Fibroblast of the aortic adventitia (primary cell): Measurements from ENCODE around the genes NUPR1, NPIPB8, RABEP2 and NFATC2IP.

DNA sequence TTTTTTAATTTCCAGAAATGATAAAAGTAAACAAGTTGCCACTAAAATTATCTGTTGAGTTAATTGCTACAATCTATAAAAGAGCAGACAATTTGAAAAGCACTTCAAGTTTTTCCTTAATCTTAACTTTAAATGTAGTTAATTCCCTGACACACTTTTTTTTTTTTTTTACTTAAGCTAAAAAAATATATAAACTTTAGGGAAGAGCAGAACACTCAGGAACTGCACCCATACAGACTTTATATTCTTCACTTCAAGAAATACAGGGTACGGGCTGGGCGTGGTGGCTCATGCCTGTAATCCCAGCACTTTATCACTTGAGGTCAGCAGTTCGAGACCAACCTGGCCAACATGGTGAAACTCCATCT, 40.9 kb downstream of the XPO6 start:
- CAGE, long polyA plus RNA, result no peak

DNA sequence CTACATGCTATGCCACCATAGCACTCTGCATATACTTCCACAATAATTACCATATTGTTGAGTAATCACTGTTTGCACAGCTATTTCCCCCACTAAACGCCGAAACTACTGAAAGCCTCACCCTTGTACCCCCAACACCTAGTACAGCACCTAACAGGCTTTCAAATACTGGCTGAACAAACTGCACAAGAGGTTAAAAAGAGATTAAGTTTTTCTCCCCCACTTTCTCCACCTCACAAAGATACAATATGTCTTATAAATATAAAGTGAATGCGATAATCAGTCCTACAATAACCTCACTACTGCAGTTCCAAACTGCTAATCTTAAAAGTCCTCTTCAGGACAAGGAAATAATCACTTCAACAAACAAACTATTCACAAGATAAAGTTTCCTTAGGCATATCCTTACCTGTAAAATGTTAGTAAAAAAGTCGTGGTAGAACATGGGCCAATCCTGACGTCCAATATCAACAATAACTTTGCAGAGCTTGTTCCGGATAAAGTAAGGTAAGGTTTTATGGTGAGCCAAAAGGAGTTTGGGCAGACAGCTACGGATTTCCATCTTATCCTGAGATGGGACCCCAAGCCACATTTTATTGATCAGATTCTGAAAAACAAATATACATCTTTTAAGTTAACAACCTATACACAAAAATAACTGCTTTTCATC, 36.1 kb downstream of the XPO6 start:
- CAGE, long polyA plus RNA, result no peak

GRCh38 chr16:28186659-28187357, 25.0 kb downstream of the XPO6 start:
- CAGE, long polyA plus RNA, result no peak

DNA sequence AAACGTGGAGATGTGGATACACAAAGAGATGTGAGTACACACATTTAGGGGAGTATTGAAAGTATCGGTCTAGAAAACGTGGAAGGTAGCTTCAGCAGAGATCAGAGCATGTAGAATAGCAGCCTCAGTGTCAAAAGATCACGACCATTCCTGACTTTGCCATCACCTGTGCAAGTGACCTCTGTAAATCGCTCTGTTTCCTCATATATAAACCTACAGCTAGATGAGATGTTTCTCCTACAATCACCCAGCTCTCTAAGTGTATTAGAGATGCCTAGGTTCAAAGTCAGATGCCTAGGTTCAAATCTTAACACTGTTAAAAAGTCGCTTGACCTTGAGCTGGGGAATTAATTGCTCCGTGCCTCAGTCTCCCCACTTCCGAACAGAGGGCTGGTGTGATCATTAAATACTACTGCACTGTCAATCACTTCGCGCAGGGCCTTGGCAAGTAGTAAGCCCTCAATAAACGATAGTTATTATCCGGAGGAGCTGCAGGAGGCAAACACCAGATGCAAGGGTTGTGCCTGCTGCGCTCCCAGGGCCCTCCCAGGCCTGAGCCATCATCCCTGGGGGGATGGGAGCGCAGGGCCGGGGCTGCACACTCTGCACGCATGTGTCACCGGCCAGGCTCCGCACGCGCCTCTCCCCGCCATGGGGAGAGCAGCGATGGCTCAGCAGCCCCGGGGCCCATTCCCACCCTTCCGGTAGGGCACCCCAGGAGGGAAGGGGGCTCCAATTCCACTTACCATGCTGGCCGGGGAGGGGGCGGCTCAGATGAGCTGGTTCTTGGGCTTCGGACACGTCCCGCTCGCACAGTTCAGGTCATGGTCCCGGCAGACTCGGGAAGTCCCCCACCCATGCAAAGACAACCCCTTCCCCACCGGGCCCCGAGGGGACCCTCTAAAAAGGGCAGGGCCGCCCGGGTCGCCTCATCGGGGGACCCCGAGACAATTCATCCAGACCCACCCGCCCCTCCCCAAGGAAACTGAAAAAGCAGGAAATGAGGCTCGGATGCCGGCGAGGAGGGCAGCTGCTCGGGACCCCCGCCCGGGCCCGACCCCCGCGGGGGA, 810 bp downstream of the XPO6 start:
- CAGE, long polyA plus RNA, result no peak

GRCh38 chr16:28277659-28278452, 14.5 kb upstream of the SBK1 start:
- CAGE, long polyA plus RNA, result no peak

GRCh38 chr16:28524618-28525319, 14.0 kb downstream of the NUPR1 start:
- CAGE, long polyA plus RNA, result no peak

- CAGE, long polyA plus RNA, result start-site peak on the minus strand at chr16:28538918-28538995, 25,360 and 22 reads in 2 replicates
Observed at GRCh38 chr16:28538508-28539598, at the start of gene NUPR1. NUPR1 (minus strand) TSS chr16:28538974.

DNA sequence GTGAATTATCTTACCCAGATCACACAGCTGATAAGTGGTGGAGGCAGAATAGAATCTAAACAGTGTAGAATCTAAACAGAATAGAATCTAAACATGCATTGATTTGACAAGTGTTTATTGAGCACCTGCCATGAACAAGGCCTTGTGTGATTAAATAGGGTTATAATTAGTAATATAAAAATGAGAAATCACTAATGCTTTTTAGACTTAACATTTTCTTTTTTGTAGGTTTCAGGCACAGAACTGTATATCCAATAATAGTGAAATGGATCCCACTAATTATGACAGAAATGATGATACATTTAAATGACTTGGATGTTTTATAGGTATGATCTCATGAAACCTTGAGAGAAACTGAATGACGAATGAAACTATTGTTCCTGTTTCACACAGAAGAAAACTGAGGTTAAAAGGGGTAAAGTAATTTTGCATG, at the start of gene NPIPB8:
Gene NPIPB8, plus strand, starts transcription at position 320 of the 433 bp plus-strand sequence.
- CAGE, long polyA plus RNA, result no peak

DNA sequence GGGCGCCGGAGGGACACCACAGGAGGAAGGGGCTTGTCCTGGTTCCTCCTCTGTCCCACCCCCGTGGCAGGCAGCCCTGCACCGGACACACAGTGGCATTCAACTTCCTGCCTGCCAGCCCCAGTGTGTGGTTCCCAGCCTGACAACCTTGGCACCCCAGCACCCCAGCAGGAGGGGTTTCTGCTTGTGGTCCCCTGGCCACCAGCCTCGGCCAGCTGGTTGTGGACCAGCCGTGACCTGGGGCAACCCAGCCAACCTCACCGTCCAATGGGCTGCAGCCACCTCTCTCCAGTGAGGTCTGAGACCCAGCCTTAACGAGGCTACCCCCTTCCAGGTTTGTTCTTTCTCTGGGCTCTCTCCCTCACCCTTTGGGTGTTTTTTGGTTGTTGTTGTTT, 22.8 kb upstream of the EIF3C start:
- CAGE, long polyA plus RNA, result no peak

DNA sequence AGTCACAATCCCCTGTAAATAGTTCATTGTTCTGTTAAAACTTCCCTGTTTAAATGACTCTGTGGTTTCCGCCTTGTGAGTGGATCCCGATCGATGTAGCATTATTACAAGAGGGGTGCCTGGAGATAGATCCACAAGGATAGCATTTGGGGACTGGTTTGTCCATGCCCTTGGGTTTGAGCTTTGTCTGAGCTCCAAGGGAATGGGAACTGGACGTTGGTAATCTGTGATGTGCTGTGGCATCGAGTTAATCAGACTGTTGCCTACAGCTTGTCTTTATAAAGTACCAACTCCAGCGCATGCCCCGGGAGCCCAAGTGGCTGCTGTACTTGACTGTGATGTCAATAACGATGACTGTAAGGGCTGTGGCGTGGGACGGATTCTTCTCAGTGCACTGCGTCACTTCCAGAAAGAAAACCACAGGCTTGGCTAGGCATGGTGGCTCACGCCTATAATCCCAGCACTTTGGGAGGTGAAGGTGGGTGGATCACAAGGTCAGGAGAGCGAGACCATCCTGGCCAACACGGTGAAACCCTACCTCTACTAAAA, 19.3 kb upstream of the ATXN2L start:
- CAGE, long polyA plus RNA, result no peak

DNA sequence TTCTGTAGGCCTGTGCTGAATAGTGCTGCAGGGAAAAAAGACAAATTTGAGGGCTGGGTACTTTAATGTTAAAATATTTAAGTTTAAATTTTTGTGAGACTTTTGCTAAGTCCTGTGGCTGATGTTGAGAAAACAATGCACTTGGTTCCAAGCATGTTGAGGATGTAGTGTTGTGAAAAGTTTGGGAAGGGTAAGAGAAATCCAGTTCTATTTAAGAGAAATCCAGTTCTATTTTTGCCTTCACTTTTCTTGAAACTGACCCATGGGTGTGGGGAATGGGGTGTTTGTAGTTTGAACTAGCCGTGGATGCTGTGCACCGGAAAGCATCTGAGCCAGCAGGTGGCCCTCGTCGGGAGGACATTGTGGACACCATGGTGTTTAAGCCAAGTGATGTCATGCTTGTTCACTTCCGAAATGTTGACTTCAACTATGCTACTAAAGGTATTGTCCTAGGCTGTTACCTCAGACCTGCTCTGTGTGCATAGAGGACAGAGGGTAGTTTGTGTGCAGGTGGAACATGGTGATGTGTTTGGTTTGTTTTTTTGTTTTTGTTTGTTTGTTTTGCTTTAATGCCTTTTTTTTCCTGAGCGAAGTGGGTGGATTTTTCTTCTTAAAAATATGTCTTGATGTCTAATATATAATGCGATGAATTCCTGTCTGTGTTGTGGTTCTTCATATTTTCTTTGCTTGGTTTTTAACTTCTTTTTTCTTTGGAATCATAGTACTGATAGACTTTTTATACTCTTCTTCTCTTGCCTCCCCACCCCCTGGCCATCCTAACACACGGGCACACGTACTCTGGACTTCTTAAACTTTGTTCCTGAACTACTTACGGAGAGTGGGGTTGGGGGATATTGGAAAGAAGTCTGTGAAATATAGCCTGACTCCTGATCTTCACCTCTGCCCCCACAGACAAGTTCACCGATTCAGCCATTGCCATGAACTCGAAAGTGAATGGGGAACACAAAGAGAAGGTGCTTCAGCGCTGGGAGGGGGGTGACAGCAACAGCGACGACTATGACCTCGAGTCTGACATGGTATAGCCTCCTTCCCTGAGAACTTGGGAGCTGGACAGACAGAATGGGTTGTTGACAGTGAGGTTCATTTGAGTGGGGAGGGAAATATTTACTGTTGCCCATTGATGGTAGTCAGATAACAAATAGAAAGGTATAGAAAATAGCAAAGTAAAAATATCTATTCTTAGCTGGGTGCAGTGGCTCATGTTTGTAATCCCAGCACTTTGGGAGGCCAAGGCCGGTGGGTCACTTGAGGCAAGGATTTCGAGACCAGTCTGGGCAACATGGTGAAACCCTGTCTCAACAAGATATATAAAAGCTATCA, 3.6 kb downstream of the ATXN2L start:
- CAGE, long polyA plus RNA, result no peak

DNA sequence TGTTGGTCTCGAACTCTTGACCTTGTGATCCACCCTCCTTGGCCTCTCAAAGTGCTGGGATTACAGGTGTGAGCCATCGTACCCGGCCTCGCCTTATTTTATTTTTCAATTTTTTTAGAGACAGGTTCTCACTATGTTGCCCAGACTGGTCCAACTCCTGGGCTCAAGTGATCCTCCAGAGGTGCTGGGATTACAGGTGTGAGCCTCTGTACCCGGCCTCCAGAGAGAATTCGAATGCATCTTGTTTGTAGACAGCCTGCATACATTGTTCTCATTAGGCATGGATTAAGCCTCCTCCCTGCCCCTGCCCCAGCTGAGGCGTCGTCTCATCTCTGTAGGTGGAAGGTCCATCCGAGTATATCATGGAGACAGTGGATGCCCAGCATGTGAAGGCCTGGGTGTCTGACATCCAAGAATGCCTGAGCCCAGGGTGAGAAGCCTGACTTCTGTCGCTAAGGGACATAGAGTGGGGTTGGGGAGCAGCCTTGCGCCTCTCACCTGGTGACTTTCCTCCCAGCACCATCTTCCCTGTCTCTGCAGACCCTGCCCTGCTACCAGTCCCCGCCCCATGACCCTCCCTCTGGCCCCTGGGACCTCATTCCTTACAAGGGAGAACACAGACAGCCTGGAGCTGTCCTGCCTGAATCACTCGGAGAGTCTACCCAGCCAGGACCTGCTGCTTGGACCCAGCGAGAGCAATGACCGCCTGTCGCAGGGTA, 5.2 kb downstream of the SH2B1 start:
- CAGE, long polyA plus RNA, result no peak

DNA sequence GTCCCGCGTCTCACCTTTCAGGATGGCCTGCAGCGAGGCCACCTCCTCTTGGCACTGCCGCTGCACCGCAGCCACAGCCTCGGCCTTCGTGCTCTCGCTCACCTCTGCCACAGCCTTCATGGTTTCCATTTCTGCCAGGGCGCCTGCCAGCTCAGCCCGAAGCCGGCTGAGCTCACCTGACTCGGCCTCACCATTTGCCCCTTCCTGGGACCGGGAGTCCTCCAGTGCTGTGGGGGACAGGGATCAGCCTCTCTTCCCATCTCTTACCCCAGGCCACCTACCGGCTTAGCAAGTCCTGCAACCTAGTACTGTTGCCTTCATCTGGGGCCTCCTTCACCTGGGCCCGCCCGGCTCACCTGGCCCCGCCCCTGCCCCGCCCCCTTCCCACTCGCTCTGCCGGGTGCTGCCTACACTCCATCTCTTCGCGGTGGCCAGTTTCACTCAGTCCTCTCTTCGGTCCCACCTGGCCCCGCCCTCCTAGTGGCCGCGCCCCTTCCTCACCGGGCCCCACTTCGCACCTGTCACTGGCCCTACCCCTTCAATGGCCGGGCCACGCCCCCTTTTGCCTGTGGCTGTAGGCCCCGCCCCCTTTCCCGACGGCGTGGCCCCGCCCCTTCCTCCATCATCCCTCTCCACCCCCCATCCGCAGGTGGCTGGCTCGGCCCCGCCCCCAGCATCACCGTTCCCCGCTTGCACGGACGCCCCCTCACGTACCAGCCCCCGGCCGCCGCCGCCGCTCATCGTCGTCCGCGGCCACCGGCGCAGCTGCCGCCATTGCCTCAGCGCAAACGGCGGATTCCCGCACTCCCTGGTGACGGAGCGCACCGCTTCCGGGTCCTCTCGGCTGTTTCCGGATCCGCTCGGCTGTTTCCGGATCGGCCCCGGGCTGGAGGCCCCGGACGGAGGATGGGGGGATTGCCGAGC, at the start of gene RABEP2:
Gene RABEP2, minus strand, starts transcription at position 850 of the 924 bp plus-strand sequence.
- CAGE, long polyA plus RNA, result no peak

DNA sequence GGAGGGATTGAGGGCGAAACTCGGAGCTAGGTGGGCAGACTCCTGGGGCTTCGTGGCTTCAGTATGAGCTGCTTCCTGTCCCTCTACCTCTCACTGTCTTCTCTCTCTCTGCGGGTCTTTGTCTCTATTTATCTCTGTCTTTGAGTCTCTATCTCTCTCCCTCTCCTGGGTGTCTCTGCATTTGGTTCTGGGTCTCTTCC, 837 bp downstream of the CD19 start:
- CAGE, long polyA plus RNA, result no peak

DNA sequence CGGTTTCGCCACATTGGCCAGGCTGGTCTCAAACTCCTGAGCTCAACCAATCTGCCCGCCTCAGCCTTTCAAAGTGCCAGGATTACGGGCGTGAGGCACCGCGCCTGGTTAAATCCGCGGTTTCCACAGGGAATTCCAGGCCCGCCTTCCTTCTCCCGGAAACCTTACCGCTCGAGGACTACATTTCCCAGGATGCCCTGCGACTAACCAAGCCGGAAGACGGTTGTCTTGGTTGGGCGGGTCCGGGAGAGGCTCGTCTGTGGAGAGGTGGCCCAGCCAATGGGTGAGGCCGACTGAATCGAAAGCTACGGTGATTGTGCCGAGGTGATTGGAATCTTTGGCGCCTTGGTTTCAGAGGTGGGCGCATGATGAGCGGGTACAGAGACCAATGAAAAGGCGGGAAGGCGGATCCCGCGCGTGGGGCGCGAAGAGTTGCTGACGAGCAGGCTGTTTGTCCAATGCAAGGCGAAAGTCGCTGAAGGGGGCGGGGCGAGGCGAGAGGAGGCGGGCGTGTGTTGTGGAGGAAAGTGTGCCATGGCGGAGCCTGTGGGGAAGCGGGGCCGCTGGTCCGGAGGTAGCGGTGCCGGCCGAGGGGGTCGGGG, at the start of gene NFATC2IP:
Gene NFATC2IP, plus strand, starts transcription at position 460 of the 602 bp plus-strand sequence.
- CAGE, long polyA plus RNA, result no peak

- CAGE, long polyA plus RNA, result no peak
Observed at GRCh38 chr16:28986622-28986948, 1.7 kb downstream of the LAT start.

- CAGE, long polyA plus RNA, result no peak
Observed at GRCh38 chr16:29157665-29158469, 173.0 kb downstream of the LAT start.

GRCh38 chr16:29158647-29159264, 173.9 kb downstream of the LAT start:
- CAGE, long polyA plus RNA, result no peak

- CAGE, long polyA plus RNA, result no peak
Observed at GRCh38 chr16:29185764-29186294, 201.0 kb downstream of the LAT start.

GRCh38 chr16:29266326-29267056, 140.0 kb downstream of the NPIPB11 start:
- CAGE, long polyA plus RNA, result no peak